Diencephalon (tissue), 2 donors: ENCODE measurements around a stretch of chr7.

GRCh38 chr7:155291036-155291468 lies 6.6 kb upstream of the INSIG1 start:
- RAMPAGE, long total RNA = no peak

DNA sequence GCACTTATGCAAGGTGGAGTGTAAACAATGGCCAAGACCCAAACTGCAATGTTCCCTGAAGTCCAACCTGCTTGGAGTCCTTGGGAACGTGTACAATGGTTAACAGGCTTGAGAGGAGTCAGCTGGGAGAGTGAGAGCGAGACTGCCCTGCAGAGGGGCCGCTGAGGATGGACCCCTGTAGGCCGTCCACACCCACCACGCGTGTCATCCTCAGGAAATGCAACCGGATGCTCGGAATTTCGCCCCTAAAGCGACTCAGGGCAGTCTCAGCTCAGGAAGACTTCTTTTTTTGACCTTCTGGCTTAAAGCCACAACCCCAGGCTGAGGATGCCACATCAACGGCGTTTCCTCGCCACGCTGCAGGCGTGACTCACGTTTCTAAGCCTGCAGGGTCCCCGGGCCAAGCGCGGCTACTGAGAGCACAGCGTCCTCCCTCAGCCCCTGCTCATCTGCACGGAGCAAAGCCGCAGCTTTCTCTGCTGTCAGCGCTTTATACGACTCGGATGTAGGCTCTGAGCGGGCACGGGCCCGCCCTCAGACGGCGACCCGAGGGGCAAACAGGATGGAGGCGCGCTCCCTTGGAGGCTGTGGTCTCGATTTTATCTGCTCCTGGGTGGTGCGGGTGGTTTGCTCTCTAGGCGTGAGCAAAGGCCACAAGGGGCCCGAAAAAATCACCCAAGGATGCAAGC lies 877 bp upstream of the INSIG1 start:
- RAMPAGE, long total RNA = no peak

- RAMPAGE, long total RNA = no peak
Observed at GRCh38 chr7:155298107-155298687, 519 bp downstream of the INSIG1 start.

DNA sequence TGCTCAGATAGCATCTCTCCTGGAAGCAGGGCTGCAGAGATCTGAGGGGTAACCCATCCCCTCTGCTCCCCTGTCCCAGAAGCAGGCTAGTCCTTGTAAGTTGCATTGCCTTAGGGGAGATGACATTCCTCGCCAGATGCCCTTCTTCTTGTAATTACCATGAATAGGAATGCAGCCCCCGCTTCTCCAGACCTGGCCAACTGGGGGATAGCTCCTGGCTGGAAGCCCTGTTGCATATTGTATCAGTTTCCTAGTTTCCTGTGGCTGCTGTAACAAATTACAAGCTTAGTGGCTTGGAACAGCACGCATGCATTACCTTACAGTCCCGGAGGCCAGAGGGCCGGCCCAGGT lies 47.5 kb upstream of the EN2 start:
- RAMPAGE, long total RNA = no peak

- RAMPAGE, long total RNA = no peak
Observed at GRCh38 chr7:155467532-155468243, 9.8 kb downstream of the EN2 start.

DNA sequence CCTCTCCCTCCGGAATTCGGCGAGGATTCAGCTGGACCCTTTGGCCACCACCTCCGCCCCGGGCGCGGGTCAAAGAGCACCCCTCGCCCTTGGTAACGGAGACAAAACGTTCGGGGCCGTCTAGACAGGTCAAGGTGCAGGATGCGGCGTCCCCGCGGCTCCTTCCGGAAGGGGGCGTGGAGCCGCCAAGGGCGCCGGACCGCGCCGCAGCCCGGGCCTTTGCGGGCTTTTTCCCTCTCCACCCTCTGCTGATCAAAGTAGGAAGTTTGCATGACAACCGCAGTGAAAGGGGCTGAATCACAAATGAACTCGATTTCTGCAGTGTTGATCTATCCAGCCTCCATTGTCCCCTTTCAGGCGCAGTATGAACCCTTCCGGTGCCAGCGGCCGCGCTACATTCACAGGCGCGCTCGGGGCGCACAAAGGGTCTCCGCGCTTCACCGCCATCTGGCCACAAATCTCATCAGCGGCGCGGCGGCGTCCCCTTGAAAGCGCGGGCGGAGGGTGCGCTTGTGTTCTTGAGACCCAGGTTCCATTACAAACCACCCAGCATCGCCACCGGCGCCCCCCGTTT lies 36.5 kb downstream of the CNPY1 start:
- RAMPAGE, long total RNA = no peak

DNA sequence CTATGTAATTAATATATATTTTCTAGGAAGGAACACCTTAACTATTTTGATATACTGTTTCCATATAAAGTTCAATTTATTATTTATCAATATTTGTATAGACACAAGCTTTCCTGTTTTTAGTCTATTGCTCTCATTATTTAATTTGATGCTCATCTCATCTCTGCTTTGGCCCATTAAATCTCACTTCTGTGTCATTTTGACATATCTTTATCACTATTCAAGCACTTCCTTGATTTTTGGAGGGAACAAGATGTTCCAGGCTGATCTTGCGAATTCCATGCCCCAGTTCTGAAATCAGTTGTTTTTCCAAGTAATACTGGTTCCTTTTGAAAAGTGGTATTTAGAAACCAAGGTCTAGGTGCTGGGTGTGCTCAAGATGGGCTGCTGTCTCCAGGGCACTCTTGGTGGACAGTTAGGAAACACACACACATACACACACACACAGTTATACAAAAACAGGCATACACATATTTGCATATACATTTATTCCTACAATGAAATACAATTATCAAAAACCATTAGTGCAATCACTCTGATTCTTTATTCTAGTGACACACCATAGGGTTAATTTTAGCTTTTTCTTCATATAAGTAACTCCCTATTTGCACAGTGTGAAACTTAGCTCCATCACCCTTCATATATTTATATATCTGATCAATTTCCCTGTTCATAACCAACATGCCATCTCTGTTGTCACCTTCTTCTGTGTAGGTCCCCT lies 4.4 kb upstream of the RBM33 start:
- RAMPAGE, long total RNA = no peak

DNA sequence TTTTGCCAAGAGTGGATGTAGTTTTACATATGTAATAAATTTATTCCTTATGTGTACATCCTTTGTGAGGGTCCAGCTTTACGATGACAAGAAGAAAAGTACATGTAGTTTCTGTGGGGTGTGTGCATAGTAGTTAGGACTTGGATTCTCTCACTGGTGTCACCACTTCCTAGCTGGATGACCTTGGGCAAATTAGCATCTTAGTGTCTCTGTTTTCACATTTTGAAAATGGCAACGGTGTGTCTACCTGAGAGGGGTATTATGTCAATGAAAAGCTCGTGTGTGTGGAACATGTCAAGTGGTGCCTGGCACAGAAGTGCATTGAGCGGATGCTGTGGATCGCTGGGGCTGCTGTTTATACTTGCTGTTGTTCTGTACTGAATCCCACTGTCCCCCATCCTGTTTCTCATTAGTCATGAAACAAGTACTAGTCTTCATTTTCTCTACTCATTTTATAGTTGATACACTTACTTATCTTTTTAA lies 26.0 kb downstream of the RBM33 start:
- RAMPAGE, long total RNA = no peak

DNA sequence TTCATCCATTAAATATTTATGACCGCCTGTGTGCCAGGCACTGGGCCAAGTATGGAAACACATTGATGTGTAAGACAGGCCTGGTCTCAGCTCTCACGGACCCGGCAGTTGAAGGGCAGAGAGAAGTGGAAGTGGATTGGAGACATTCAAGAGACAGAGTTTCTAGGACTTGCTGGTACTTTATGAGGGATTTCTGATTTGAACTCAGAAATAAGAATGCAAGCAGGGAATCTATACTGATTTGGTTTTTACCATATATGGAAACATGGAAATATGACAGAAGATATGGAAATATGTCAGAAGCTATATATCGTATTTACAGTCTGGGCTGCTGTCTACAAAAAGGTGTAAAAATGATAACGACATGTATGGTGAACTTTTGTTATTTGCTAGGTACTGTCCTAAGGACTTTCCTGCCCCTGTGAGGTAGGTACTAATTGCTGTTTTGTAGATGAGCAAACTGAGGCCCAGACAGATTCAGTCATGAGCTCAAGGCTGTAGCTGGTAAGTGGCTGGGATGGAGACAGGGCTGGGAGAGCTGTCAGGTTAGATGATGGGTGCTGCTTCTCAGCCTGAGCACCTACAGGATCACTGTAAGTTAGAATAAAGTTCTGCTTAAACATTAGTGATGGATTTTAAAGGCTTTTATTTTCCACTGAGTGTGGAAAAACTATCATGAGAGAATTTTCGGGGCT lies 82.0 kb downstream of the SHH start:
- RAMPAGE, long total RNA = no peak

GRCh38 chr7:155809597-155809972 lies 2.7 kb downstream of the SHH start:
- RAMPAGE, long total RNA = no peak

DNA sequence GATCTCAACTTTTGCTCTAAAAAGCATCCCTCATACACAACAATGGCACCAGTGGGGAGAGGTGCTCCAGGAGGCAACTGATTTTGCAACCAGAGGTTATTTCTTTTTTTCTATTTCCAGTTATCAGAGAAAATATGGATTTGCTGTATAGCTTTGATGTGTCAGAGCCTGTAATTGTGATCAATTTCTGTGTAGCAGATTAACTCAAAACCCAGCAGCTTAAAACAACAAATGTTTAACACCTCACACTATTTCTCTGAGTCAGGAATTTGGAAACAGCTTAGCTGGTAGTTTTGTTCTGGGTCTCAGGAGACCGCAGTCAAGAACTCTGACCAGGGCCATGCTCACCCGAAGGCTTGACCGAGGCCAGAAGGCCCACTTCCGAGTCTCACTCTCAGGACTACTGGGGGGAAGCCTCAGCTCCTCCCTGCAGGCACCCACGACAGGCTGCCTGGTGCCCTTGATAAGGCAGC lies 105.5 kb upstream of the SHH start:
- RAMPAGE, long total RNA = no peak

GRCh38 chr7:155951419-155952172 lies 139.3 kb upstream of the SHH start:
- RAMPAGE, long total RNA = no peak

- RAMPAGE, long total RNA = no peak
Observed at GRCh38 chr7:155953664-155954103, 141.4 kb upstream of the SHH start.

- RAMPAGE, long total RNA = no peak
Observed at GRCh38 chr7:155960756-155961570, 148.7 kb upstream of the SHH start.

DNA sequence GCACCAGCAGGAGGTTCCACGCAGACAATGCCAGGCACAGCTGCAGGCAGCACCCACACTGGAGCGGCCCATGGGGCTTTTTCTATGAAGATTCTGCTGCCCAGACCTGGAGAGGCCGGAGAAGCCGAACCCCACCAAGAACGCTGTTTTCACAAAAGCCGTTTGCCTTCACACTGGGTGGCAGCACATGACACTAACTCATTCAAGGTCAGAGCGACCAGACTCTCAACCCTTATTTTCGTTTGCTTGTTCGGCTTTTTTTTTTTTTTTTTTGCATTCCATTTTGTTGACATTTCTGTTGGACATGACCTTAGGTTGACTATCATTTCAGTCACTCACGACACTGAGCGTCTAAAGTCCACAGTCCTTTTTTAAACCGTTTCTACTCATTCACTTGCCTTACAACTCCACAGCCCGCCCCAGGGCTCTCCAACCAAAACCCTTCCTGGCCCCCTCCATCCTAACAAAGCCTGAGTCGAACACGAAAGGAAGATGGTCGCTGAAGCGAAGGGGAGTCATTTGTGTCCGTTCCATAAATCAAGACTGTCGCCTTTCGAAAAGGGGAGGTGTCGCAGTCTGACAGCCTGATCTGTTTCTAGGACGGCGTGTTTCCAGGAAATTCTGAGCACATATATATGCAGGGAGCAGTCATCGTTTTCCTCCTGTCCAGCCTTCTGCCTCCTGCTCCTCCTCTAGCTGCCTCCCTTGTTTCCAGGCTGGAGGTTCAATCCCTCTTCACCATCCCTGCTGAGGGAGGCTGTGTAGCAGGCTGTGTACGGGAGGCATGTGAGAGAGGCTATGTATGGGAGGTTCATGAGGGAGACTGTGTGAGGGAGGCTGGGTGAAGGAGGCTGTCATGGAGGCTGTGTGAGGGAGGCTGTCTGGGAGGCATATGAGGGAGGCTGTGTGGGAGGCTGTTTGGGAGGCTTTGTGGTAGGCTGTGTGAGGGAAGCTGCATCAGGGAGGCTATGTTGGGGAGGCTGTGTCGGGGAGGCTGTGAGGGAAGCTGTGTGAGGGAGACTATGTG lies 124.1 kb upstream of the RNF32 start:
- RAMPAGE, long total RNA = no peak

DNA sequence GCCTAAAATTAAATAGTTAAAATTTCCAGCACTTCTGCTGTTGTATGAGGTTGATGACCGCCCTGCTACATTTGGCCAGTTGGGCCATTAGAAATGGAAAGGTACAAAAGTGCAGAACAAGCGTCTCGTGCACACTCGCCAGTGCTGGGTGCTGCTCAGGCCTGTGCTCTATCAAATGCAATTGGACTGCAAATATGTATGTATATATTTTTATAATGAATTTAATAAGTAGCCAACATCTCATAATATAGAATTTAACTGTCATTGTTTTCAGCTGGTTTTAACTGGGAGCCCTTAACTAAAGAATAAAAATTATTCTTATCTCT lies 34.4 kb upstream of the RNF32 start:
- RAMPAGE, long total RNA = no peak

- RAMPAGE, long total RNA = no peak
Observed at GRCh38 chr7:156607984-156608508, 32.5 kb upstream of the RNF32 start.

DNA sequence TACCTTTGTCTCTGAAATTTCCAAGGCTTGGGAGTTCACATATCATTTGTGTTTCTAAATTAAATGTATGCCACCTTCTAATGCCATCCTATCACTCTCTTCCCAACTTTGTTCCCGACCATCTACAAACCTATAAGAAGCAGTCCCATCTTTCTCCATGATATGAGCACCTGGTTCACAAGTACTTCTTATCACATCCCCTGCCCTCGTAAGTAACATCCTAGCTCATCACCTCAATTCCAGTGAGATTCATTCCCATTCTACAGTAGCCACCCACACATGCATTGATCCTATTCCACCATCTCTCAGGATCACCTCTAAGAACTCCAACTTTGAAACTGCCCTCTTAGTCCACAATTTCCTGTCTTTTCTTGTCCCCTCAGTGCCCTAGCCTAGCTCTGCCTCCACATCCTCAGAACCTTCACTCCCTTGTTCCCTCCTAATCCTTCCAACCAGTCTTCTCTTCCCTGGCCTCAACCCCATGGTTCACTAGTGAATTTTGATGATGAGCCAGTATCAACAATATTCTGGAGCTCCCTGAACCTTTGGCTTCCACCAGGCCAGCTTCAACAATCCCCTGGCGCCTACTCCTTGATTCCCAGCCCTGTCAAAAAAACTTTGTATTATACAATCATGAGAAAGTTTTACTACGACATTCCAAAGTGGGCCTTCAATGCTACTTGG lies 116.6 kb downstream of the LMBR1 start:
- RAMPAGE, long total RNA = no peak

- RAMPAGE, long total RNA = no peak
Observed at GRCh38 chr7:157000458-157000994, 9.9 kb downstream of the MNX1 start.

- RAMPAGE, long total RNA = no peak
Observed at GRCh38 chr7:157168751-157169130, 30.0 kb downstream of the UBE3C start.